Measurements from ENCODE around the genes ITLN2, KLHDC9, FCER1G and FCGR3A.

GRCh38 chr1:160767629-160768301, 28.2 kb upstream of the LY9 start:
- PRO-cap = no peak

GRCh38 chr1:160954577-160955253, at the start of gene ITLN2:
TSS of gene ITLN2 (minus strand) at chr1:160954809.
- PRO-cap = no peak

GRCh38 chr1:161019990-161020411, 951 bp downstream of the F11R start:
- PRO-cap = bidirectional peak, plus-strand start at chr1:161020257, minus-strand start at chr1:161020162

- PRO-cap = bidirectional peak, plus-strand start at chr1:161098381, minus-strand start at chr1:161098283
Measured at GRCh38 chr1:161098086-161098858, at the start of gene KLHDC9. TSS of gene KLHDC9 (plus strand) at chr1:161098361.

DNA sequence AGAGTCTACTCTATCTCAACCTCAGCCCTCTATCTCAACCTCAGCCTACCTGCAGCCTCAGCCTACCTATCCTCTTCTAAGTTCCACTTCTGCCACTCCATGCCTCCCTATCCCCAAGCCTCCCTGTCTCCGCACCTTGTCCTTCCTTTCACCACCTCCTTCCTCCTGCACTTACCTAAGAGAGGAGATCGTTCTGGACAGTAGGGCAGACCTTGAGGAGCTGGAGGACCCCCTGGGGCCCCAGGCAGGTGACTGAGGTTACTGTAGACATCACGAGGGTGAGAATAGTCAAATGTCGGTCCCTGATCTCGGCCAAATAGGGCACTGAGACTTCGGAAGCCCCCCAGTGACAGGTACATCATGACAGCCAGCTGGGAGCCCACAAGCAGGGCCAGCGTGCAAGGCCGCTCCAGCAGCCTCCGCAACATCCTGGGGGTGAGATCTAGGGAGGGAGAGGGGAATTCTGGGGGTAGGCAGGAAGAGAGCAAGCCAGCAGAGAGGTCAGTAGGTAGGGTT, 1.6 kb downstream of the B4GALT3 start:
- PRO-cap = no peak

DNA sequence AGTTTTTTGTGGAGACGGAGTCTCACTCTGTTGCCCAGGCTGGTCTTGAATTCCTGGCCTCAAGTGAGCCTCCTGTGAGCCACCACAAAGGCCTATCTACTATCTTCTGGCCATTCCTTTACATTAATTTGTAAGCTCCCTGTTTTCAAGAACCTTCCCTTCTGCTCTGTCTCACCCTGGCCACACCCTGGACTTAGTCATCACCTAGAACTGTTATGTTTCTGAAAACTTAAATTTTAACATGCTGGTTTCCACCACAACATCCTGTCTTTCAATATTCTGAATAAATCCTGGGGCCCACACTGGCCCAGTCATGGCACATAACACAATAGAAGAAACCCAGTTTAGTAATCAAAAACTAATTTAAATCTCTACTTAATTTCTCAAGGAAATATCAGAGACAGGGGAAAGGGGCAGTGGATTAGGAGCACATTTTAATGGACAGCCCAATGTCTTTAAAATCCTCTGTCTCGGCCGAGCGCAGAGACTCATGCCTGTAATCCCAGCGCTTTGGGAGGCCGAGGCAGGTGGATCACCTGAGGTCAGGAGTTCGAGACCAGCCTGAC, 5.0 kb upstream of the B4GALT3 start:
- PRO-cap = no peak

DNA sequence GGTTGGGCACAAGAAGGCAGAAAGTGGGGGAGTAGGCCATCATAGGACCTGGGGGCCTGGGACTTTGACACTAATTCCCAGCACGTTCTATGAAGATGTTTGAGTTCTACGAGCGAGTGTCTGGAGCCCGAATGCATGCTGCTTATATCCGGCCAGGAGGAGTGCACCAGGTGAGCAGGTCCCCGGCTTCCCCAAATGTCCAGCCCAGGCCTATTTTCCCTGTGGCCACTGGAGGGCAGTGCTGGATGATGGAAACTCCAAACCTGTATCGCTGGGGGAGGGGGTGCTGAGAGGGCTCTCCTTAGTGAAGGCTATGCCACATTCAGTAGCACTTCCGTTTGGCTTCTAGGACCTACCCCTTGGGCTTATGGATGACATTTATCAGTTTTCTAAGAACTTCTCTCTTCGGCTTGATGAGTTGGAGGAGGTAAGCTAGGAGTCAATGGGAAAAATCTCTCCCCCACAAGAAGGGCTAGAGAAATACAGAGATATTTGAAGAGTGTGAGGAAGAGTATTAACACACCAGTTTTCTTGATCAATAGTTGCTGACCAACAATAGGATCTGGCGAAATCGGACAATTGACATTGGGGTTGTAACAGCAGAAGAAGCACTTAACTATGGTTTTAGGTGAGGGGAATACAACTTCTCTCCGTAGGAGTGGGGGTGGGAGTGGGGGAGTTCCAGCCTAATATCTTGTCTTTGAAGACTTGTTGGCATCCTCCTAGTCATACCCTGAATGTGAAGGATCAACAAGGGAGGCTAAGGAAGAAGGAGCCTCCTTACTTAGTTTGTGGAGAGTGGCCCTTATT, 5.1 kb upstream of the FCER1G start:
- PRO-cap = no peak

DNA sequence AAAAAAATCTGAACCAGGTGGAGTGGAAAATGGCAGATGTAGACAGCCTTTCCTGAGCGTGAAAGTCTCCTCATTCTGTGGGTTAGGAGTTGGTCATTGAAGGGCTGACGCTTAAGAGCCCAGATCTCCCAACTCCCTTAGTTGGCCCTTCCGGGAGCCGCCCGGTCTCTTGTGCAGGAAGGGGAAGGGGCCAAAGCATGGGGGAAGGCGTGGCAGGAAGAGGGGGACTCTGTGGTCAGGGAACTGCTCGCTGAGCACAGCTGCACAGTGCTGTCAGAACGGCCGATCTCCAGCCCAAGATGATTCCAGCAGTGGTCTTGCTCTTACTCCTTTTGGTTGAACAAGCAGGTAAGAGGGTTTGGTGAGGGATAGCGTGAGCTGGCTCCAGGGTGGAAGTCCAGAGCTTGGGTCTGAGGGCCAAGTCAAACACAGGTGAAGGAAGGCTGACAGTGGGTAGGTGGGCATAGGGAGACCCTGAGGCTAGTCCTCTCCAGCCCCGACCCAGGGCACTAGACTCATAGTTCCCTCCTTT, at the start of gene FCER1G:
Gene FCER1G, plus strand, starts transcription at position 273 of the 532 bp plus-strand sequence.
- PRO-cap = bidirectional peak, plus-strand start at position 276 of the sequence, minus-strand start at position 130 of the sequence

- PRO-cap = bidirectional peak, plus-strand start at chr1:161217186, minus-strand start at chr1:161216997; bidirectional peak, plus-strand start at chr1:161217639, minus-strand start at chr1:161217521
Measured at GRCh38 chr1:161216643-161217934, 2.0 kb downstream of the FCER1G start.

DNA sequence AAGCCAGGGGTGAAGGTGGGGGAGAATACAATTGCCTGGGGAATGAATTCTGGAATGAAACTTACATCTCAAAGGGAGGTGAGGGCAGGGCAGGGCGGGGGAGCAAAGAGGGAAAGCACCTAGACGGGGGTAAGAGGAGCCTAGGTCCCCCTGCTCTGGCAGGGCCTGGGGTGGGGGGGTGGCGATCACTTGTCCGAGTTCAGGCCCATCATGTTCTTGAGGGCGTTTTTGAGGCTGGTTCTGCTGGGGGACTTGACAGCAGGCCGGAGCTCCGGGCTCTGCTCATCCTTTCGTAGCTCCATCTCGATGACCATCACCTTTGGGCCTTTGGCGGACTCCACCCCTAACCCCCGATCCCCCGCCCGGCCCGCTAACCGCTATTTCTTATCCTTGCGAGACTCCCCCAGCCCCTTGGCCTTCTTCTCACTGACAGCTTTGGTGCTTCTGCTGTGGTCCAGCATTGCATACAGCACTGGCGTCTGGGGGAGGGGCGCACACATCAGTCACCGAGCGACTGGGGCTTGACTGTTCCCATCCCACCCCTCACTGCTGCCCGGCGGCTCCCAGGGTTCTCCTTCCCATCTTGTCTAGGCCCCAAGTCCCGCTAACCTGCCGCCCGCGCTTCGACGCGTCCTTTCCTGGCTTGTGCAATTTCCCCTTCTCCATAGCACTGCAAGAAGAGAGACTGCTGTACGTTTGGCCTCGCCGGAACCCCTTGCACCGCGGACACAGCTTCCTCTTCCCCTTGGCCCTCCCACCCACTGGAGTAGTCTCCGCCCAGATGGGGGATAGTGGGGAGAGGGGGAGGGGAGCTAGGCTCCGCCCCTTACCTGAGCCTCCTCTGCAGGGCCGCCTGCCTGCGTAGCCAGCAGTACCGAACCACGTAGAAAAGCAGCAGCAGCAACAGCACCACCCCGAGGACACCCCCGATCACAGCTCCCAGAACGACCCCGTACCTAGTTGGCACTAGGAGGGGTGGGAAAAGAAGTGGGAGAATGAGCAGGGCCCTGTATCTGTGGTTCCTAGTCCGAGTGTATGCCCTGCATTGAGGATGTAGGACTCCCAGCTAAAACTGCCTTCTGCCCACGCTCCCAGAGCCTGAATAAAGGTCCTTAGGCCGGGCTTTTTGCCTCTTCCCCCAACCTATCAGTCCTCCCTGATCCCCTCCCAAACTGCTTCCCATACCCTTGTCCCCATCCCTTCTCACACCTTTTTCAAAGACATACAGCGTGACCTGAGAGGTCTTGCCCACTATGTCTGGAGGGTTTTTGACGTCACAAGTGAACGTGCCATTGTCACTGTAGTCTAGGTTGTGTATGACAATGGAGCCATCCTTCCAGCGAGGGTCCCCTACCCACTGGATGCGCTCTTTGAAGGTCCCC, 3.8 kb downstream of the MPZ start:
- PRO-cap = bidirectional peak, plus-strand start at position 868 of the sequence, minus-strand start at position 640 of the sequence

- PRO-cap = no peak
Measured at GRCh38 chr1:161487209-161487931, 17.9 kb upstream of the FCGR2A start.

DNA sequence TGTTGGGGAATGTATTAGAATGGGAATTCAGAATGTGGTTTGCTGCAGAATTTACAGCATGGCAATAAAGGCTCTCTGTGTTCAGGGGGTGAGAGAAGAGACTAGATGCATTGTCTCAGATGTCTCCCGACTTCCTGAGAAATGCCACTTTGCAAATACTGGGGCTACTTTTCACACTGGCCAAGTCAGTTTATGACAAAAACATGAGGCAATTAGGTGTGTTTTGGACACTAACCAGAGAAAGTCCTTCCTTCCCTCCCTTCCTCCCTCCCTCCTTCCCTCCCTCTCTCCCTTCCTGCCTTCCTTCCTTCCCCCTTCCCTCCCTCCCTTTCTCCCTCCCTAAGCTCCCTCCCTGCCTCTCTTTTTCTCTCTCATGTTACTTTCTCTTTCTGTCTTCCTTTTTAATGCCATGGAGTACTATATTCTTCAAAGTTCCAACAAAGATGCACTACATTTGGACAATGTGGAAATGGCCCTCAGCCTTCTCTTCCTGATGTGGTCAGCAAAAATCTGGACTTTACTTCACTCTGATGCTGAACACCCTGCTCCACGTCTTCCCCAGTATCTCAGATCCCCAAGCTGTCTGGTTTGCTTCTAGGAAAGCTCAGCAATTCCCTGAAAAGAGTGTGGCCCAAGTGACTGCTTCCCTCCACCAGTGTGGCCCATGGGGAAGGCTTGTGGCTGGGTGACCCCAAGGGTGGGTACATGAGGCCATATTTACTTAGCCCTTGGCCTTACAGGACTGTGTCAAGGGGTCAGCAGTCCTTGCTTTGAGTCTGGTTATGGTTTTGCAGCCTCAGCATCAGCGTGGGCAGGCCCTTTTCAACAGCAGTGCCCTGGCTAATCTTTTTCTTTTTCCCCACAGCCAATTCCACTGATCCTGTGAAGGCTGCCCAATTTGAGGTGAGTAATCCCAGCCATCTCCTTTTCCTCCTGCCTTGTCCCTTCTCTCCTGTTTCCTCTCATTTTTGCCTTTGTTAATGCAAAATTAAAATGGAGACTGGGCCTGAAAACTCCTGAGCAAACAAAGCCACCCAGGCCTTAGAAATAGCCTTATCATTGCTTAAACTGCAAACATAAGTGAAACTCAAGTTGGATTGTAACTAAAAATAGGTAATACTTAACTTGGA, 8.1 kb downstream of the FCGR2A start:
- PRO-cap = no peak

- PRO-cap = bidirectional peak, plus-strand start at chr1:161549893, minus-strand start at chr1:161549799
Measured at GRCh38 chr1:161549469-161550383, at the start of gene FCGR3A. TSS of gene FCGR3A (minus strand) at chr1:161549818.

DNA sequence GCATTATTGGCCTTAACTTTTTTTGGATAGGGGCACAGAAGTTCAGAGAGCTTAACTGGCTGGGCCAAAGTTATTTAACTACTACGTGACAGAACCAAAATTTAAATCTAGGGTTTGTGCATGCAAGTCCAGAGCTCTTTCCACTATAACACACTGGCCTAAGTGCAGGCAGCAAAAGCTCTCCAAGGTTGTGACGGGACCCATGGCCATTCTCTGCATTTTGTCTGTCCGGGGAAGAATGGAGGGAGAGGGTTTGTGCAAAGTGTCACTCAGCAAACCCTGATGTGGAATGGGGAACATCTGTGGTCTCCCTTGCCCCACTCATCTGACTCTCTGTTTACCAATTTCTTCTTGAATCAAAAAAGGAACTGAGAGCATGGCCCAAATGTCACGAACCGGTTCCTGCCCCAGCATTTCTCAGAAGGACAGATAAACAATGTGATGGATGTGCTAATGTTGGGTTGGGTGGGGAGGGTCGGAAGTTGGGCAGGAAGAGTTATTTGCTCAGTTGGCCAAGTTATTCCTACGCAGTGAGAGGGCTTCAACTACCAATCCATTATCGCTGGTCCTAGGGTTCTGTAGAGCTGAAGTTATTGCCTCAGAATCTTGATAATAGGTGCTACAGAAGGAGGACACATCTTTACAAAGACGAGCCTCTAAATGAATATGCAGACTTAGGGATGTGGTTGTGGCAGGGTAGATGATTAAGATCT, 9.7 kb upstream of the DUSP12 start:
- PRO-cap = unidirectional peak, minus-strand start at position 291 of the sequence

- PRO-cap = no peak
Measured at GRCh38 chr1:161922212-161922899, 101.3 kb downstream of the OLFML2B start.

DNA sequence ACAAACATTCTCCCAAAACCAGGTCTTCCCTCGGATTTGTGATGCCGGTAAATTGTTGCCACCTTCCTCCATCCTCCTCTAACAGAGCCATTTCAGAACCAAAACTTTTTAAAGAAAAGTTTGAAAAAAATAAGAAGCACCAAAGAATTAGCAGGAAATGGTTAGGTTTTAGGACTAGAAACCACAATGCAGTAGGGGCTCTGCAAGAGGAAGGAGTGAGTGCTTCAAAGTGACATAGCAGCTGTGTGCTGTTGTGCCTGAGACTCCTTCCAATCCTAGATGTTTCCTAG, 89.5 kb downstream of the OLFML2B start:
- PRO-cap = no peak

GRCh38 chr1:162017320-162017881, 6.3 kb downstream of the OLFML2B start:
- PRO-cap = no peak

GRCh38 chr1:162400731-162401278, 11.1 kb downstream of the SH2D1B start:
- PRO-cap = no peak

DNA sequence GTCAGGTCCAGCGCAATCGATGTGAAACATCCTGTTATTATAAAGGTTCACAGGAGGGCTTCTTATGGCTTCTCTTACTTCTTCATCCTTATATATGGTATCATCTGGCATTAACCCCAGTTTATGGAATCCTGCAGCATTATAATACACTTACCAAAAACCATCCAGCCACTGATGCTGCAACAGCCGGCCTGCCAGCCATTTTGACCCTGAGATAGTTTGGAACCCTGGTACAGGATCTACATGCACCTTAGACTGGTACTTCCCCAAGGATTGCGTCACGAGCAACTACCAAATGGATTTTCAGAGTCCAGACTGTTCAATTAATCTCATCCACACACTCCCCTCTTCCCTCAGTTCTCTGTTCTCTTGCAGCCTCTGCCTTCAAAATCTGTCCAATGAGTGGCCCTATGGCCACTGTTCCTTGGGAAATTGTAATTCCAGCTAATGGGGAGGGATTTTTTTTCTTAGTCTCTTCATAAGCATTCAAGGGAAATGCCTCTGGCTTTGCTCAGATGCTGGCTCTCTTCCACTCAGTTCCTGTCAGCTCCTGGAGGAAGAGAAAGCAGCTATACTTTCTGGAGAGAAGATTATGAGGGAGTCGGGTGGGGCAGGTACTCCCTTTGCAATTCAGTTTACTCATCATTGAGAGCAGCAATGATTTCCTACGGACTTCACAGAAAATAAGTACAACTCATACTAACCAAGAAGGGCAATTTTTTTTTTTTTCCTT, 19.9 kb upstream of the UAP1 start:
- PRO-cap = no peak

- PRO-cap = no peak
Measured at GRCh38 chr1:162571724-162572425, 10.4 kb downstream of the UAP1 start.

All from left lung (tissue), 1 donor.